ENCODE measurements around the genes POLA1, MAGEB10, IL1RAPL1, TAB3, FAM47A and PRRG1.

DNA sequence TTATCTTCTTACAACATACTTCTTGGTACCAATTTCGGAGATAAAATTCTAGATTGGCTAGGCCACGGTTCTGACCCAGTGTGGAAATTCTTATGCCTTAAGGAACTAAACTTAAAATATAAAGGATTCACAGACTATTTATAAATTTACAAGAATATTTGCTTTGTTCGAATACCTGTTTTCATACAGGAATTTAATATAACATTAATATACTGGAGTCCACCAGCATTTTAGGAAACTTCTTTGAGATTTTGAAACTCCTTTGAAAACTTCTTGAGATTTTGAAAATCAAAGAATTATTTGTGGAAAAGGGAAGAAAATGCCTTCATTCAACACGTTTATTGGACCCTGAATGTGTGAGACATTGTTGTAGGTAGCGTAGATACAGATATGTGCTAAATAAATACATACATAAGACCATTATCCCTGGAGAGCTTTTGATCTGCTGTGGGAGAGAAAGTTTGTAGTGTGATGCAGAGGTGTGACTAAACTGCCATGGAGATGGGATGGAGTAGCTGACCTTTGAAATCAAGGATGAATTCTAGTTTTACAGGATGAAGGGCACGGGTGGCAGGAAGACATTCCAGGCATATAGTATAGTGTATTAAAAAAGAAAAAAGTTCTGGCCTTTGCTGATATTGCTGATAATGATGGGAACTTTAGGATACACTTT, 31.5 kb downstream of the ZFX start:
- PRO-cap = no peak
- RAMPAGE, long total RNA, 3 experiments = no peak in any of the 3 experiments

DNA sequence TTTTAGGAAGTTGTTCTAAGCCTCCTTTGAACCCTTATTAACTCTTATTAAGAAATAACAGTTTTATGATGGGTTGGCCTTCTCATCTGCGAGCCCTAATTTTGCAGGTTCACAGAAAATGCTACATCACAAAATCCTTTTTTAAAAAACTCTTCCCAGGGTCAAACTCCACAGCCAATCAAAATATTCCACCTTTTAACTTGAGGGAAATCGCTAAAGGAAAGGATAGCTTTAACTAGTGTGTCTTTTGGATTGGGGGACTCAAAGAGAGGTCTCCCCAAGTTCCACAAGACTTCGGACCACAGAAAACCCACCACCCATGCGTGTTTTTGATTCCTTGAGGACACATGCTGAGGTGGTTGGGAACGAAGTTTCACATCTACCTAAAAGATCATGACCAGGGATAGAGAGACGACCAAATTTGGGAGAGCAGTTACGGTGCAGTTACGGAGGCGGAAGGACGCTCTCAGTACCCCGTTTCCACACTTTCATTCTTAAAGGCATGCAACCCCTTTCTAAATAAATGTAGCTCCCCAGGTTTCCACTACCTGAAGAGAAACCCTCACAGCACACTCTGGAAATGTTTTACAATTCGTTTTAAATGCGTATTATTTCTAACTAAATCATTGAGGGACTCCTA, 1.2 kb downstream of the PCYT1B start:
- PRO-cap = no peak
- RAMPAGE, long total RNA, 3 experiments = no peak in any of the 3 experiments

DNA sequence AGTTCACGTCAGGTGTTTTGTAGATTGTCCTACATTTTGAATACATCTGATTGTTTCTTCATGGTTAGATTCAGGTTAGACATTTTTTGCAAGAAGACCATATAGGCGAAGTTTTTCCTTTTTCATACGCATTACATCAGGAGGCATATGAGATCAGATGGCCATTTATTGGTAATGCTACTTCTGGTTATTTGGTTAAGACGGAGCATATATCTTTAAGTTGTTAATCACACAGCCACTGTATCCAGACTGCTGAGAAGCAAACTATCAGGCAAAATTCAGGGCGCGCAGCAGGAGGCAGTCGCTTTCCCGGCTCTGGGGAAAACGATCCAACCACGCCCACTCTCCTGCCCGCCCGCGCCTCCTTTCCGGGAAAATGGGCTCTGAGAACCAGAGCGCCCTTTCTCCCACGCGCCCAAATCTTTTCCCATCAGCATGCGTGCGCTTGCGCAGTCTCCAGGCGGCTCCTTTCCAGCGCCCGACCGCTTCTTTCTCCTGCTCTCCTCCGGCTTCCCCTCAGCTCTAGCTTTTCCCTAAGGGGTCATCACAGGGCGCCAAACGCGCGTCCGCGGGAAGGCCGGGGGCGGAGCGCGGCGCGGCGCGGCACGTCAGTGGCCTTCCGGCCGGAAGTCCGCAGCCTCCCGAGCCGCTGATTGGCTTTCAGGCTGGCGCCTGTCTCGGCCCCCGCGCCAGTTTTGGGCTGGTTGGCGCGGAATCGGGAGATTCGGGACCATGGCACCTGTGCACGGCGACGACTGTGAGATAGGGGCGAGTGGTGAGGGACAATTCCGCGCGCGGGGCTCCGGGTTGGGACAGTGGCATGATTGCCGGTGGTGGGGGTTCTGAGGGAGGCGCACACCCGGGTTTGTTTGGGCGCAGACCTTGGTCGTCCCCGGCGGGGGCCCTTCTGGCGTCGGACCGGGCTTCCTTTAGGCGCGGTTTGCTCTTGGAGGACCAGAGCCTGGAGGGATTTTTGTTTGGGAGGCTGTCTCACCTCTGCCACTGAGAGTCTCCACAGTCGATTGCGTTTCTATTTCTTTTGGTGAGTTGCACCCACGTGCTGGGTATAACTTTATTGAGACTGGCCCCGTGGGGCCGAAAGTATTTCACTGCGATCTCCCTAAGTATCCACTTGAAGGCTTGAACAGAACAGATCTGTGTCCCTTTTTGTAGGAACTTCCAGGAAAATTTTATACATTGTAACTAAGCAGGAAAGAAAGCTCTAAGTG, at the start of gene POLA1:
POLA1 (plus strand) TSS at position 689 of the 1,229 bp plus-strand sequence.
- PRO-cap = bidirectional peak, plus-strand start at position 692 of the sequence, minus-strand start at position 494 of the sequence
- RAMPAGE, long total RNA, 3 experiments = start-site peak on the plus strand in 1 of 3 experiments, centred at position 689 of the sequence, 91 reads per replicate

- PRO-cap = no peak
- RAMPAGE, long total RNA, 3 experiments = no peak in any of the 3 experiments
These were observed at the start of gene MAGEB10 for GRCh38 chrX:27807662-27808248. TSS of gene MAGEB10 (plus strand) at chrX:27807990.

DNA sequence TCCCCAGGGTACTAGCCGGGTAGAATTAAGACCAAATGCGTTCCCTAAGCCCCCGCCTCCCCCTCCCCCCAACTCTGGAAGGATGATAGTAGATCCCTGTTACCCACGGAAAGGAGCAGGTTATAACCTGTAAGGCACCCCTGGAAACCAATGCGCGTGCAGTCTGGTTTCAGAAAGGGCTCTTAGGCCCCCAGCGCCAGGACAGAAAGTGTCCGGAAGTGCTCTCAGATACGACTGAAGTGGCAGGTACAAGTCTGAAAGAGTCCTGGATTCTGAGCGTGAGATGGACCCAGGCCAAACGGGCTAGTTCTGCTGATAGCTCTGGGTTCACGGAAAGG, 61.8 kb upstream of the DCAF8L1 start:
- PRO-cap = no peak
- RAMPAGE, long total RNA, 3 experiments = no peak in any of the 3 experiments

GRCh38 chrX:28587379-28587773, at the start of gene IL1RAPL1:
TSS of gene IL1RAPL1 (plus strand) at chrX:28587446.
- PRO-cap = no peak
- RAMPAGE, long total RNA, 3 experiments = no peak in any of the 3 experiments

- PRO-cap = no peak
- RAMPAGE, long total RNA, 3 experiments = no peak in any of the 3 experiments
These were observed 1.7 kb downstream of the MAGEB4 start for GRCh38 chrX:30243627-30243826.

DNA sequence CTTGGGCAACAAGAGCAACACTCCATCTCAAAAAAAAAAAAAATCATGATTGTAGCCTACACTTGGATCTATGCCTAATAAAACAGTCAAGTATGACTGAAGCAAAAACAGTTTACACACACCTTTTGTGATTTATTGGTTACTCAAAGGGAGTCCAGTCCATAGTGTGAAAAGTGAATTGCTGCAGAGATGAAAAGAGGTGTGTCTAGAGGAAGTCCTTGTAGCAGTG, 34.8 kb upstream of the TASL start:
- PRO-cap = no peak
- RAMPAGE, long total RNA, 3 experiments = no peak in any of the 3 experiments

GRCh38 chrX:30617239-30617488, 36.1 kb upstream of the GK start:
- PRO-cap = no peak
- RAMPAGE, long total RNA, 3 experiments = no peak in any of the 3 experiments

- PRO-cap = bidirectional peak, plus-strand start at chrX:30889571, minus-strand start at chrX:30889301
- RAMPAGE, long total RNA, 3 experiments = no peak in any of the 3 experiments
These were observed at the start of gene TAB3 for GRCh38 chrX:30888729-30889790. TSS of gene TAB3 (minus strand) at chrX:30889254.

DNA sequence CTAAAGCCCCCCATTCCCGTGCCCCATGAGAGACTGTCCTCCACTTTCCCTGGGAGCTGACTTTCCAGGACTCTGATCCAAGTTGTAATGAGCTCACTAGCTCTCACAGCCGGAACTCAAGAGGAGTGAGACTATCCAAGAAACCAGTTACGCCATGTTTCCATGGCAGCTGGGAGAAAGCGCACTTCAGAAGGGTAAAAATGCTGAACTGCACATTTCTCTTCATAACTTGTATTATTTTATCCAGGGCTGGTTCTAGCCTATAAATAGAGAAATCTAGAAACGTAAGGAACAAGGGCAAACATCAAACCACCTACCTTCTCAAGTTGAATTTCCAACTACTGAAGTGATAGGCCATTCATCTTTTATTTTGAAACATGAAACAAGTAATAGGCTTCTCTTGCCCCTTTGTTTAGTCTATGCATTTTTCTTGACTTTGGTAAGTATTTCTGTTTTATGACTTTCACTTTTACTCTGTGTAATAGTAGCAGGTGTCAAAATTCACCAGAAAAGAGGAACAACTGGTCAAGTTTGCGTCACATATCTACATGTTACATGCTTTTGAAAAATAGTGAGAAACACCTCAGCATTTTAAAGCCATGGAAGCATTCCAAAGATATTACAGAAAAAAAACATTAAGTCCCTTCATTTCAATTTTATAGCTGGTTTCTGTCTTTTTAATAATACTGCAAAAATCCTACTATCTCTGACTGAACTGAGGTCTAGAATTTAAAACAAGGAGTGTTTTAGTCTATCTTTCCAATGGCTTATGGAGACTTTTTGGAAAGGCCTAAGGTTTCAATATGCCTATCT, 157.0 kb upstream of the FTHL17 start:
- PRO-cap = no peak
- RAMPAGE, long total RNA, 3 experiments = no peak in any of the 3 experiments

GRCh38 chrX:31670077-31670690, 598.3 kb upstream of the FTHL17 start:
- PRO-cap = no peak
- RAMPAGE, long total RNA, 3 experiments = no peak in any of the 3 experiments

- PRO-cap = no peak
- RAMPAGE, long total RNA, 3 experiments = no peak in any of the 3 experiments
These were observed at the start of gene FAM47A for GRCh38 chrX:34132187-34132621. TSS of gene FAM47A (minus strand) at chrX:34132314.

- PRO-cap = no peak
- RAMPAGE, long total RNA, 3 experiments = no peak in any of the 3 experiments
These were observed 2.7 kb downstream of the TMEM47 start for GRCh38 chrX:34654165-34654938.

DNA sequence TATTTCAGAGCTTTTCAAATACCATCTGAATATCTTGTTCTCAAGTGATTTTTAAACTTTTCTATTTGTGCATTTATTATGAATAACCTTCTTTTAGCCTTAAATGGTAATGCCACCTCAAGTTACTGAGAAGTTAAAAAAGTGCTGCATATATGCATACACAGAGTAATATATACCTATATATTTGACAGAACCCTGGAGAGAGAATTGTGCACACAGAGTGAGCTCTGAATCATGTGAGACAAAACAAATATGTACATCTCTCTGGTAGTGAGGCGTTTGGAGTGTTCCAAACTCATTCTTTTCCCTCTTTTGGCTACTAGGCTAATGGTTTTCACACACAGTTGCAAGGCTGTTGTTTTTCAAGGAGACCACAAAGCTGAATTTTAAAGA, 46.0 kb downstream of the CFAP47 start:
- PRO-cap = no peak
- RAMPAGE, long total RNA, 3 experiments = no peak in any of the 3 experiments

GRCh38 chrX:37348577-37348850, 650 bp upstream of the PRRG1 start:
- PRO-cap = no peak
- RAMPAGE, long total RNA, 3 experiments = no peak in any of the 3 experiments

GRCh38 chrX:37348917-37349510, at the start of gene PRRG1:
TSS of gene PRRG1 (plus strand) at chrX:37349364.
- PRO-cap = bidirectional peak, plus-strand start at chrX:37349364, minus-strand start at chrX:37349184
- RAMPAGE, long total RNA, 3 experiments = start-site peak on the plus strand in 3 of 3 experiments, at chrX:37349331-37349371 at its widest, 261 to 371 reads per replicate

GRCh38 chrX:37816483-37817544, 30.6 kb downstream of the DYNLT3 start:
- PRO-cap = no peak
- RAMPAGE, long total RNA, 3 experiments = no peak in any of the 3 experiments

DNA sequence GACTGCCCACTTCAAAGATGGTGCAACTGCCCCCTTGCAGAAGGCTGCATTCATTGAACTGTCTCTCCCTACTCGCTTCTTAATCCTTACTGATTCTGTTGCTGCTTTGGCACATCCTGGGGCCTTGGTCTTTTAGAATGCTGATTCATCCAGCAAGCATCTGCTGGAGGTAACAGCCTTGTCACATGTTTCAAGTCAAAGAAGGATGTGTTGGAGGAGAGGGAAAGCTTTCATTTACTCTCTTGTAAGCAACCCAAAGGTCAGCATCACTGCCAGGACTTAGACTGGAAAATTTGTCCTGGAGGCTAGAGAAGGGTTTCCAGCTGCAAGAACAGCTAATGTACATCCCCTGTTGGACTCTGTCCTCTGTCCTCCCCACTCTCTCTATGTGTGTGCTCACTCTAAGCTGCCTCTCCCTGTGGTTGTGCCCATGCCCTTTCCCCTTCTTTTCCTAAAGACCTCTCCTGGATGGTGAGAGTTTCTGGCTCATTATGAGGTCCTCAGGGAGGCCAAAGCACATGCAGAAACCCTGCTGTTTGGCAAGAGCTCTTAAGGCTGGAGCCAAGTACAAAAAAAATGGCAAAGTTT, 13.2 kb upstream of the SRPX start:
- PRO-cap = no peak
- RAMPAGE, long total RNA, 3 experiments = no peak in any of the 3 experiments

- PRO-cap = no peak
- RAMPAGE, long total RNA, 3 experiments = no peak in any of the 3 experiments
These were observed 40.6 kb downstream of the RPGR start for GRCh38 chrX:38286529-38287359.

All from gastrocnemius medialis (tissue), 3 donors.